ENCODE measurements around the genes APBB2 and TMEM33.

DNA sequence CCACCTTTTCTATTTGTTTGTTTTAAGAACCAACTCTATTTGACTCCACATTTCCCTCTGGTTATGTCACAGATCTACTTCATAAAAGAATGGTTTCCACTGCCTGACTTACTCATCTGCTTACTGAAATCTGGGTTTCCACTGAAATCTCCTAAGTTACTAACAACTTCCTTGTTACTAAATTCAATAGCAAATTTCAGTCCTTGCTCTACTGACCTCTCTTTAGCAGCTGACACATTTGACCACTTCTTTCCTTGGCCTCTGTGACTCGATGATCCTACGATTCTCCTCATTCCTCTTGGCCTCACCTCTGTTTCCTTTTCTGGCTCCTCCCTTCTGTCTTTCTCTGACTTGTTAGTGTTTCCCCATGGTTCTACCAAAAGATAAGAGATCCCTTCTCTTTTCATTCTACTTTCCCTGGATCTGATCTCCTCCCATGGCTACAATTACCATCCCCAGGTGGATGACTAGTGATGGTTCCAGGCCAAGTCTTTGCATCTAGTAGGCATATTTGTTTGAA, 27.8 kb upstream of the NSUN7 start:
- PRO-cap: no peak
- RAMPAGE, long total RNA, 2 experiments: no peak in any of the 2 experiments

DNA sequence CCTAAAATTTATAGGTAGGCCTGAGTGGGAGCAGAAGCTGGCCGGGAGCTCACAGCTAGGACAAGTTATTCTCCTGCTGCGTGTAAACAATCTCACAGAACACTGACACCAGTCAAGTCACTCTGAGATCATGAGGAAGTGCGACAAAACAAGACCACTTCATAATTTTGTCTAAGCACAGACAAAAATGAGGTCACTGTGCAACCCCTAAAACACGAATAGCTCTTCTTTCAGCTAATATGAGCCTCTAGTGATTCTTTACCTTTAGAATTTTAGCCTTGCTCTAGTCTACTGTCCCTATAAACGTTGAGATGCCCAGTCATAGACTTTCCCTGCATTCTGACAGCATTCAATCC, 15.2 kb upstream of the NSUN7 start:
- PRO-cap: no peak
- RAMPAGE, long total RNA, 2 experiments: no peak in any of the 2 experiments

DNA sequence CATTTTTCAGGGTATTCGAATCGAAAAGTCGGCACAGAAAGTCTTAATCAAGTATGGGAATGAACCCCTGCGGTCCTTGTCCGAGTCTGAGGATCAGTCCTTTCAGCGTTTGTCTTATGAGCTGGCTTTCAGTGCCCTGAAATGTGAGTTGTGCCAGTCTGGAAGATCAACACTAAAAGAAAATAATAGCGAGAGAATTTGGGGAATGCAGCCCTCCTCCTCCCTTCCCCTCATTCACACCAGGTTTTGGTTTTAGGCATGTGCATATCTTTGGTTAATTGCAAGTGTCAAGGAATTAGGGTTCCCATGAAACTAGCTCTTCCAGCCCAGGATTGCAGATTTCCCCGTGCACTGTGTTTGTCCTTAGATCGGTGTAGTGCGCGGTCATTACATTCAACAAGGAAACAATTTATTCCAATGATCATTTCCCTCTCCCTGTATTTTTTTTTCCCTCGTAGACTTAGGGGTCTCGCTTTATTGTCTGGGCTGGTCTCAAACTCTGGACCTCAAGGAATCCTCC, 1.2 kb downstream of the NSUN7 start:
- PRO-cap: unidirectional peak, minus-strand start at position 88 of the sequence
- RAMPAGE, long total RNA, 2 experiments: no peak in any of the 2 experiments

DNA sequence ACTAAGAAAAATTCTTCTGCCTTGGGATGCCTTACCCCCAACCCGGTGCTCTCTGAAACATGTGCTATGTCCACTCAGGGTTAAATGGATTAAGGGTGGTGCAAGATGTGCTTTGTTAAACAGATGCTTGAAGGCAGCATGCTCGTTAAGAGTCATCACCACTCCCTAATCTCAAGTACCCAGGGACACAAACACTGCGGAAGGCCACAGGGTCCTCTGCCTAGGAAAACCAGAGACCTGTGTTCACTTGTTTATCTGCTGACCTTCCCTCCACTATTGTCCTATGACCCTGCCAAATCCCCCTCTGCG, 164.6 kb downstream of the APBB2 start:
- PRO-cap: no peak
- RAMPAGE, long total RNA, 2 experiments: no peak in any of the 2 experiments

GRCh38 chr4:41132200-41132801, 82.0 kb downstream of the APBB2 start:
- PRO-cap: no peak
- RAMPAGE, long total RNA, 2 experiments: no peak in any of the 2 experiments

- PRO-cap: no peak
- RAMPAGE, long total RNA, 2 experiments: no peak in any of the 2 experiments
Measured at GRCh38 chr4:41142938-41143777, 71.2 kb downstream of the APBB2 start.

DNA sequence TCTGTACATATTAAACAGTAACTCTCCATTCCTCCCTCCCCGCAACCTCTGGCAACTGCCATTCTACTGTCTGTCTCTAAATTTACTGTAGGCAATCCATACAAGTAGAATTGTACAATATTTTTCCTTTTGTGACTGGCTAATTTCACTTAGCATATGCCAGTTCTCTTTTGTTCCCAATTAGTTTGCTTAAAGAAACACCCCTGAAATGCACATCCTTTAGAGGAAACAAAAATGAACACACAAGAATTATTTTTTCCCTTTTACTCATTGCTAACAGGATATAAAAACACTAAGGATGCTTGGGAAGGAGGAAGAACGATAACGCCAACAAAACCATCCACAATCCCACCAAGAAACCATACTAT, 12.2 kb downstream of the APBB2 start:
- PRO-cap: no peak
- RAMPAGE, long total RNA, 2 experiments: no peak in any of the 2 experiments

- PRO-cap: bidirectional peak, plus-strand start at chr4:41214609, minus-strand start at chr4:41214489
- RAMPAGE, long total RNA, 2 experiments: start-site peak on the minus strand in 2 of 2 experiments, at chr4:41214465-41214552 at its widest, 128 to 253 reads per replicate
Measured at GRCh38 chr4:41213779-41214954, at the start of gene APBB2. TSS of gene APBB2 (minus strand) at chr4:41214542.

DNA sequence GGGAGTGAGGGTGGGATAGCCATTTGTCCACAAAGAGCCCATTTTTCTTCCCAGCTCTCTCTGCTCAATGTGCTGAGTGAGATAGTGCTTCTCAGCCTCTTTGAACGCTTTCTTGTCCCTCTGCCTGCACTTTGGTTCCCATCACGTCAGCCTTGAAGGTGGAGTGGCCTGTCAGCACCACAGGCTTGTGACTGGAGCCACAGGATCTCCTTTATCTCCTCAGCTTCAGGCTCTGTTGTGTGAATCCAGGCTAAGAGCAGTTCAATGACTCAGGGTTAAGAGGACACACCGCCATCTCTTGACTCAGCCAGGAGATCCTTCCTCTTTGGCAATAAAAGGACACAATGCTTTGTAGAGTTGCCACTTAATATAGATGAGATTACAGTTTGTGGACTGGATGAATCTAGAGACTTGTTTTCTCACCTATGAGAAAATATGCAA, 62.0 kb downstream of the UCHL1 start:
- PRO-cap: no peak
- RAMPAGE, long total RNA, 2 experiments: no peak in any of the 2 experiments

DNA sequence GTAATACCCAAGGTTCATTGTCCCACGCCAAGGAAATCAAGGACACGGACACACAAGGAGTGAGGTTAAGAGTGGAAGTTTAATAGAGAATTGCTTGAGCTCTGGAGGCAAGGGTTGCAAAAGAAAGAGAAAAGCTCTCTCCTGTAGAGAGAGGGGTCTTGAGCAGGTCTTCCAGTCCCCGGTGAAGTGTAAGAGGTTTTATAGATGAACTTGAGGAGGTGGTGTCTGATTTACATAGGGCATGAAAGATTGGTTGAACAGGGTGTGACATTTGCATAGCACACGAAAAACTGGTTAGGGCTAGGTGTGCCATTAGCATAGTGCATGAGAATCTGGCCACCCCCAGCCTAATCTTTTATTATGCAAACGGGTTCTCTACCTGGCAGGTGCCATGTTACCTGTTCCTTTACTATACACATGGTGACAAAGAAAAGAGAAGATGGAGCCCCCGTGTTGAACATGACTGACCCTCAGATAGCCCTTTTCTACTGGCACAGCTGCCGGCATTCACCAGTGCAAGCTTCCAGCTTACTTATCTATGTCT, 71.0 kb downstream of the UCHL1 start:
- PRO-cap: no peak
- RAMPAGE, long total RNA, 2 experiments: no peak in any of the 2 experiments

DNA sequence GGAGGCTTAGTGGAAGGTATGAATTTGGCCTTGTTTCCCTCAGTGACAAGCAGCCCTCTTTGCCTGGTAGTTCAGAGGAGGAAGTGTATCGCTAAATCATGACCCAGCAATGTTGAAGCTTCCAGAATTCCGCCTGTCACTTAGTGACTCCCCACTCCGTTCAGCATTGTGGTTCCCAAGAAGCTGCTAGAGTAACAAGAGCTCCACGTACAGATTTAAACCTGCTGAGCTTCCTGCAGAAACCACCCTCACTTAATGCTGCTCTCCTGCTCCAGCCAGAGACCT, 105.1 kb downstream of the UCHL1 start:
- PRO-cap: no peak
- RAMPAGE, long total RNA, 2 experiments: no peak in any of the 2 experiments

- PRO-cap: unidirectional peak, plus-strand start at chr4:41539223
- RAMPAGE, long total RNA, 2 experiments: no peak in any of the 2 experiments
Measured at GRCh38 chr4:41538837-41539691, 1.1 kb downstream of the LIMCH1 start.

DNA sequence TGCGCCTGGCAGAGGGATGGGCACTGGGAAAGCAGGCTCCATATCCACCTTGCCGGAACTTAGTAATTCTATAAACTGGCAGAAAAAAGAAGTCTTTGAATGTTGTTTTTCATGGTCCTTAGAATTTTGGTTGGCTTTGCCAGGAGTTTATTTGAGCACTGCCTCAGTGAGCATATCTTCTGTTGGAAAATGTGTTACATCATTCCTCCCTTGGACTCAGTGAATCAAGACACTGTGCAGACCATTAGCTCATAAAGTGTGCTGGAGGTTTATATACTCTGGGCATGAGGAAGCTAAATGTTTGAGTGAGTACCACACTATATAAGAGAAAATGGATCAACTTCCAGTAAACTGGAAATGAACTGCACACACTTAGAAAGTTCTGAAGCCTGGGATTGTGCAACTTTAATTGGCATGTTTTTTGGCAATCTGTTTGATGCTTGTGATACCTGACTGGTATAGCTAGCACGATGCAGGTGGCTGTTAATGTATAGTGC, 75.8 kb downstream of the LIMCH1 start:
- PRO-cap: no peak
- RAMPAGE, long total RNA, 2 experiments: no peak in any of the 2 experiments

DNA sequence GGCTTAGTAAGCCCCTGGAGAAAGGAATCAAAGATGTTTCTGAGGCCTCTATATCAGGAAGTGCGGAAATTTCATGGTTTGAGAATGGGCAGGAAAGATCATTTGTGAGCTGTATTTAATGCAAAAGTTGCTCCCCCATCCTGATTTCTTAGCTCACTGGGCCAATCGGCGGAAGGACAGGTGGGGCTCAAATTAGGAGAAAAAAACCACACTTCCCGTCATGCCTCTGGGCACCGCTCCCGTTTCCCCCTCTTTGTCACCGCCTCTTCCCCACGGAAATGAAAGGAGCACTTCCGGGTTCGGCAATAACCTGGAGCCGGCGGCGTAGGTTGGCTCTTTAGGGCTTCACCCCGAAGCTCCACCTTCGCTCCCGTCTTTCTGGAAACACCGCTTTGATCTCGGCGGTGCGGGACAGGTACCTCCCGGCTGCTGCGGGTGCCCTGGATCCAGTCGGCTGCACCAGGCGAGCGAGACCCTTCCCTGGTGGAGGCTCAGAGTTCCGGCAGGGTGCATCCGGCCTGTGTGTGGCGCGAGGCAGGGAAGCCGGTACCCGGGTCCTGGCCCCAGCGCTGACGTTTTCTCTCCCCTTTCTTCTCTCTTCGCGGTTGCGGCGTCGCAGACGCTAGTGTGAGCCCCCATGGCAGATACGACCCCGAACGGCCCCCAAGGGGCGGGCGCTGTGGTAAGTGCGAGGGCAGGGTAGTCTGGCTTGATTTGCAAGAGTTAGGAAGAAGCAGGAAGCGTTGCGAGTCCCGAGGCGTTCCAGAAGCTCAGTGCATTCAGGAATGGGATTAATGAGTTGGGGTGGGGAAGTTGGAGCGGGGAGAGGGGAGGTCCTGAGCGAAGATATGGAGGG, at the start of gene TMEM33:
TMEM33 (plus strand) TSS at position 582 of the 856 bp plus-strand sequence.
- PRO-cap: unidirectional peak, plus-strand start at position 305 of the sequence
- RAMPAGE, long total RNA, 2 experiments: start-site peak on the plus strand in 2 of 2 experiments, centred at positions 305 to 417 of the sequence, 20 to 498 reads per replicate

DNA sequence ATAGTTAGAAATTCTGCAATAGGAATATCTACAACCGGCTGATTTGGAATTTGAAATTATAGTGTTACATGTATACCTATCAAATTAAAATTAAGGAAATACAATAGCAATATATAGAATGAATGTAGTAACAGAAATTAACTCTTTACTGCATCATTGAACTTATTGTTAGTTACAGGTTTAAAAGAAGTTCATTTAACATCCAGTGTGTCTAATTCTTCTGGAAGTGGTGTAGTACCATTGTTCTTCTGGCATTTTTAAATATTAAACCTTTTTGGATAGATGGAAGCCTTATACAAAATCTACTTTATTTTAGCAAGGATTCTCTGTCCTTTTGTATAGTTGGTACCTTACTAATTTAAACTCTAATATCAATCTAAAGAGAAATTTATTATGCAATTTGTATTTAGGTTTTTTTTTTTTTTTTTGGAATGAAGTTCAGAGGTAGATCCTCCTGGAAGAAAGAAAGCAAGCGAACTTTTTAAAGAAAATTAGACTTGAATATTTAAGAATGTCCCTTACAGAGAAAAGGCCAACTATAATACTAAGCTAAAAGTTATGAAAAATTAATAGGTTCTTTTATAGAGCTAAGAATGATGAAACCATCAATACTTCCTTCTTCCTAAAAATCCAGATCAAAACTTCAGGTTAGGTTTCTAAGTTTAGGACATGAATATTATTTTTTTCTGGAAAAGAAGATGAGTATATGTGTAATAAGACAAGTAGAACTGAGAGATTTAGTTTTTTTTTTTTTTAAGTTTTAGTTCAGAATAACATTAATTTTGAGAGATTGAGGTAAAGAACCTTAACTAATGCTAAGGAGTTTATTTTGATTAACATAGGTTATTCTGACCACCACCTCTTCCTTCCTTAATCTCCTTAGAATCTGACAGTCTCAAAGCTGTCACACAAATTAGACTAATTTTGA, 21.9 kb downstream of the TMEM33 start:
- PRO-cap: no peak
- RAMPAGE, long total RNA, 2 experiments: no peak in any of the 2 experiments

GRCh38 chr4:42412025-42412584, 14.8 kb downstream of the SHISA3 start:
- PRO-cap: no peak
- RAMPAGE, long total RNA, 2 experiments: no peak in any of the 2 experiments

GRCh38 chr4:42628742-42629055, 28.2 kb downstream of the ATP8A1 start:
- PRO-cap: no peak
- RAMPAGE, long total RNA, 2 experiments: no peak in any of the 2 experiments

- PRO-cap: no peak
- RAMPAGE, long total RNA, 2 experiments: no peak in any of the 2 experiments
Measured at GRCh38 chr4:44916310-44916815, 190.0 kb upstream of the GNPDA2 start.

DNA sequence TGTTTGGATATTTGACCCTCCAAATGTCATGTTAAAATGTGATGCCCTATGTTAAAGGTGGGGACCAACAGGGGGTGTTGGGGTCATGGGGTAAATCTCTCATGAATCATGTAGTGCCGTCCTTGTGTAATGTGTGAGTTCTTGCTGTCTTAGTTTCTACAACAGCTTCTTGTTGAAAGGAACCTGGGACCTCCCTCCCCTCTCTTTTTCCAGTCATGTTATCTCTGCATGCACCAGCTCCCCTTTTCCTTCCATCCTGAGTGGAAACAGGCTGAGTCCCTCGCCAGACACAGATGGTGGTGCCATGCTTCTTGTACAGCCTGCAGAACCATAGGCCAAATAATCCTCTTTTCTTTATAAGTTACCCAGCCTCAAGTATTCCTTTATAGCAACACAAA, 598.4 kb upstream of the GNPDA2 start:
- PRO-cap: no peak
- RAMPAGE, long total RNA, 2 experiments: no peak in any of the 2 experiments

DNA sequence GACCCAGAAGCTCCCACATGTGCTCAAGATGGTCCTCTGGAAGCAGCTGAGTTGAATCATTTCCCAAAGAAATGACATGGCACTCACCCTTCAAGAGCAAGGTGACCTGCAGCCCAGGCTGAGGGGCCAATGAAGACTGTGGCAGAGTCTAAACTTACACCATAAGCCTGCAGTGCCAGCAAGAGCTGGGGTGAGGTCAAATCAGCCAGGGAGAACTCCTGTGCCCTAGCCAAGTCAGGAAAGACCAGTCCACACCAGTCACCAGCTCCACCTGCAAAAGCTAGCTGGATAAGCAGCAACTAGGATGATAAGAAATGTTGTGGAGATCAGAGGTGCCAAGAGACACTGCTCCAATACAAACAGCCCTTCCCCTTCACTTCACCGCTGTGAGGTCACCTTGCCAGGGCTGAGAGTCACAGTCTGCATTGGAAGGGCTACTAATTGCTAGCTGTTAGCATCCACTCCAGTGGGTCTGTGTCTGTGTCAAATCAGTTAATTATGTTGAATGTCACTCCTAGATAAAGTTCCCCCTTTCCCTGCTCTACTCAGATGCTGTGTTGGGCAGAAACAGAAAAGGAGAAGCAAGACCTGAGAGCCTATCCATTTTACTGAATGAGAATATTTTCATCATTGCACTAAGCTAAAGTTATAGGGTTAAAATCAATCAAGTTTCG, 31.4 kb downstream of the NIPAL1 start:
- PRO-cap: no peak
- RAMPAGE, long total RNA, 2 experiments: no peak in any of the 2 experiments